ENCODE results near the gene TAFA5.

DNA sequence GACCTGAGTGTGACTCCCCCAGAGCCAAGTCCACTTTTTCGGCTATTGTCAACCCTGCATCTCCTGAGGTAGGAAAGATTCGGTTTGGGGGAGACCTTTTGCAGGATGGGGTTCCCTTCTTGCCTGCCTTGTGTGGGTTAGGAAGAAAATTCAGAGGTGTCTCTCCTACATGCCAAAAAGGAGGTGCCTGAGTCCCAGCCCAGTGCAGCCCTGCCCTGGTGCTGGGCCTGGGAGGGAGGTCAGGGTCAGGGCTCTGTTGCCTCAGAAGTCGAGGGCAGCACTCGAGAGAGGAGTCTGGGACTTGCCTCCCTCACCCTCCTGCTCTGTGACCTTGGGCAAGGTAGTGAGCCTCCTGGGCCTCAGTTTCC is 40.6 kb upstream of the CELSR1 start:
- PRO-cap, 4 experiments, result no peak in any of the 4 experiments
- RAMPAGE, long total RNA, 2 experiments, result no peak in any of the 2 experiments
- RRBS, result no CpG with 5 or more reads among the region's 4 CpGs

- PRO-cap, 4 experiments, result no peak in any of the 4 experiments
- RAMPAGE, long total RNA, 2 experiments, result no peak in any of the 2 experiments
- RRBS, result no CpG with 5 or more reads among the region's 12 CpGs
Measured at GRCh38 chr22:46599199-46599496, 21.0 kb upstream of the GRAMD4 start.

- PRO-cap, 4 experiments, result no peak in any of the 4 experiments
- RAMPAGE, long total RNA, 2 experiments, result no peak in any of the 2 experiments
- RRBS, result no CpG with 5 or more reads among the region's 12 CpGs
Measured at GRCh38 chr22:46609048-46609417, 11.2 kb upstream of the GRAMD4 start.

DNA sequence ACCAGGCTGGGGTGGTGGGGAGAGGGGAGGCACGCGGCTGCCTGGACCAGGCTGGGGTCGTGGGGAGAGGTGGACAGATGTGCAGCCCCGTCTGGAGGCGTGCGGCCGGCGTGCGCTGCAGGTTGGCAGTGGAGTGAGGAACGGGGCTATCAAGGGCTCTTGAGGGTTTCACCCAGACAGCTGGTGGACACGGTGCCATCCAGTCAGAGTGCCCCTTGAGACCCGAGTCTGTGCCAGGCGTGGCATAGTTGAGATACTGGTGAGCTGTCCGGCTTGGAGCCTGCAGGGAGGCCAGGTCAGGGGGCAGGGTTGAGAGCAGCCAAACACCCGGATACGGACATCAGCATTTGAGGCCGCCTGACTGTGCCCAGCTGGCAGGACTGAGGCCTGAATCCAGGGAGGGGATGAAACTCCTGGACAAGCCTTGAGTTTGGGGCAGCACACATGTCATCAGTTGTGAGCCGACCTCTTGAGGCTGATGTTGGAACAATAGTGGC is 1.5 kb upstream of the GRAMD4 start:
- PRO-cap, 4 experiments, result no peak in any of the 4 experiments
- RAMPAGE, long total RNA, 2 experiments, result no peak in any of the 2 experiments
- RRBS, result 38% methylated on average over 2 of the region's 18 CpGs

DNA sequence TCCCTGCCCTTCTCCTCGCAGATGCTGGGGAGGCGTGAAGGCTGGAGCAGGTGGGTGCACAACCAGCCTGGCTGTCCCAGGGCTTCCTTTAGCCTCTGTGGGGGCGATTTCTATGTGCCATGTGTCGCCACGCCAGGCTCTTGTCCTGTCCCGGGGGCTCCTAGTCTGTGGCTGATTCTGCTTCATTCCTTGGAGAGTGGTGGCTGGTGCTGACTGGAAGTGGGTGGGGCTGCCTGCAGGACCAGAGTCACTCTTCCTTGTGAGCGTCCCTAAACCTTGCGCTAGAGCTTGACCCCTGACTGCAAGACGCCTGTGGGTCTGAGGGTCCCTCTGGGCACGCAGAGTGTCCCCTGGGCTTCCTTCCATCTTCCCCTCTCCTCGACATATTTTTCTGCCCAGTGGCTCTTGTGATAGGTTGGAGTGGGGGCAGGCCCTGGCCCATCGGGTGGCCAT is 30.4 kb downstream of the GRAMD4 start:
- PRO-cap, 4 experiments, result no peak in any of the 4 experiments
- RAMPAGE, long total RNA, 2 experiments, result no peak in any of the 2 experiments
- RRBS, result no CpG with 5 or more reads among the region's 12 CpGs

GRCh38 chr22:46661209-46662041 is 41.2 kb downstream of the GRAMD4 start:
- PRO-cap, 4 experiments, result peak in 1 of 4 experiments; most common plus-strand start chr22:46661758 (in 1); most common minus-strand start chr22:46661628 (in 1)
- RAMPAGE, long total RNA, 2 experiments, result no peak in any of the 2 experiments
- RRBS, result no CpG with 5 or more reads among the region's 28 CpGs

DNA sequence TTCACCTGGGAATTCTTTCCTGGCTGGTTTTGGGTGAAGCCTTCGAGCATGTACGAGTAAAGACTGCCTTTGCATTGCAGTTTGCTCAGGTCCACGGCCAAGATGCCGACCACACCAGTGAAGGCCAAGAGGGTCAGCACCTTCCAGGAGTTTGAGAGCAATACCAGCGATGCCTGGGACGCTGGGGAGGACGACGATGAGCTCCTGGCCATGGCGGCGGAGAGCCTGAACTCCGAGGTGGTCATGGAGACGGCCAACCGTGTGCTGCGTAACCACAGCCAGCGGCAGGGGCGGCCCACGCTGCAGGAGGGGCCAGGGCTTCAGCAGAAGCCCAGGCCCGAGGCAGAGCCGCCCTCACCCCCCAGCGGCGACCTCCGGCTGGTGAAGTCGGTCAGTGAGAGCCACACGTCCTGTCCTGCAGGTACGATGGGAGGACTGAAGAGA is 31.0 kb downstream of the TBC1D22A start:
- PRO-cap, 4 experiments, result no peak in any of the 4 experiments
- RAMPAGE, long total RNA, 2 experiments, result no peak in any of the 2 experiments
- RRBS, result no CpG with 5 or more reads among the region's 25 CpGs

GRCh38 chr22:46842410-46843226 is 80.2 kb downstream of the TBC1D22A start:
- PRO-cap, 4 experiments, result no peak in any of the 4 experiments
- RAMPAGE, long total RNA, 2 experiments, result no peak in any of the 2 experiments
- RRBS, result no CpG with 5 or more reads among the region's 19 CpGs

DNA sequence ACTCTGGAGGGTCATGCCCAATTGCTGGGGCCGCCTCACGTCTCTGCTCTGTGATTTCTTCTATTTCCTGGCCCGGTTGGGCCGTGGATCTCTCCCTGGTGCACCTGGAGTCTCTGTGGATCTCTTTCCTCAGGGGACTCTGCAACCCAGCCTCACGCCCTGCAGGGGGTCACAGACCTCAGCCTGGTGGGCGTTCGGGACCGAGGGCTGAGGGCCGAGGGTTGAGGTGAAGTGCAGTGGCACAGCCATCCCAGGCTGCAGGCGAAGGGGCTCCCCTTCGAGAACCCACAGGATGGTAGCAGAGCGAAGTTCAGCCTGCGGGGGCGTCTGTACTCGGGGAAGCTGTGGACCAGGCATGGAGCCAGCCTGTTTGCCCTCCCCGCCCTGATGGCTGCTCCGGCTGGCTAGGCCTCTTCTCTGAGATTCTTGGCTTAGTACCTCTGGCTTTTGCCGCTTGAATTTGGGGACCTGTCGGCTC is 140.6 kb downstream of the TBC1D22A start:
- PRO-cap, 4 experiments, result peak in 2 of 4 experiments; most common plus-strand start position 254 of the sequence (in 2)
- RAMPAGE, long total RNA, 2 experiments, result no peak in any of the 2 experiments
- RRBS, result no CpG with 5 or more reads among the region's 19 CpGs

- PRO-cap, 4 experiments, result no peak in any of the 4 experiments
- RAMPAGE, long total RNA, 2 experiments, result no peak in any of the 2 experiments
- RRBS, result no CpG with 5 or more reads among the region's 9 CpGs
Measured at GRCh38 chr22:47021706-47022617, 259.5 kb downstream of the TBC1D22A start.

DNA sequence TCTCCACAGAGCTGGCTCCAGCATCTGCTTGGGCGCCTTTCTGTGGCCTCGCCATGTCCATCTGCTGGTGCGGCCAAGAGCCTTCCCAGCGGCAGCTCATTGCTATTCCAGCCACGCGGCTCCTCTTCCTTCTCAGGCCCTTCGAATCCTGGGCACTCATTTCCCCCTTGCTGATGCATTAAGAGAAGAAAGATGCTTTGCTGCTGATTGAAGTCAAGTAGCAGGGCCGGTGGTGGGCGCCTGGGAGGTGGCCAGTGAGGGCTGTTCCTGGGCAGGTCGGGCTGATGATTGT is 292.0 kb downstream of the TBC1D22A start:
- PRO-cap, 4 experiments, result no peak in any of the 4 experiments
- RAMPAGE, long total RNA, 2 experiments, result no peak in any of the 2 experiments
- RRBS, result no CpG with 5 or more reads among the region's 10 CpGs

- PRO-cap, 4 experiments, result no peak in any of the 4 experiments
- RAMPAGE, long total RNA, 2 experiments, result no peak in any of the 2 experiments
- RRBS, result 83% methylated on average over 4 of the region's 11 CpGs
Measured at GRCh38 chr22:47089879-47090160, 327.4 kb downstream of the TBC1D22A start.

DNA sequence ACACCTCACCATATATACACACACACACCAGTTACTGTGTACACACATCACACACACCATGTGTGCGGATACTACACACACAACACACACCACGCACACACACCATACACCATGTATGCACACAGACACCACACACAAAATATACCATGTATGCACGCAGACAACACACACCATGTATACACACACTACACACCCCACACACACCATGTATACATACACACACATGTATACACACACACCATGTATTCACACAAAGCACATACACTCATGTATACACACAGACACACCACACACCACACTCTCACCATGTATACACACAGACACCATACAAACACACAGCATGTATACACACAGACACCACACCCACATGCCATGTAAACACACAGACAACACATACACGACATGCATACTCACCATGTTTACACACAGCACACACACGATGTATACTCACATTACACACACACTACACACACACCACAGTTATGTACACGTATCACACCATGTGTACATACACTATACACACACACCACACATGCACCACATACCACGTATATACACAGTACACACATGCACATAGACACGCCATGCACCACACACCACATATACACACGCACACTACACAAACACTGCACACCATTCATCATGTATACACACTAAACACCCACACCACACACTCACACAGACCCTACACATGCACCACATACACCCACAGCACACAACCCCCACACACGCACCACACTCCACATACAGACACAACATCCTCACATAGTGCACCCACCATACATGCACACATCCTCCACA is 396.9 kb downstream of the TBC1D22A start:
- PRO-cap, 4 experiments, result no peak in any of the 4 experiments
- RAMPAGE, long total RNA, 2 experiments, result no peak in any of the 2 experiments
- RRBS, result no CpG with 5 or more reads among the region's 10 CpGs

- PRO-cap, 4 experiments, result no peak in any of the 4 experiments
- RAMPAGE, long total RNA, 2 experiments, result no peak in any of the 2 experiments
- RRBS, result no CpG with 5 or more reads among the region's 3 CpGs
Measured at GRCh38 chr22:47191480-47191863, 429.0 kb downstream of the TBC1D22A start.

DNA sequence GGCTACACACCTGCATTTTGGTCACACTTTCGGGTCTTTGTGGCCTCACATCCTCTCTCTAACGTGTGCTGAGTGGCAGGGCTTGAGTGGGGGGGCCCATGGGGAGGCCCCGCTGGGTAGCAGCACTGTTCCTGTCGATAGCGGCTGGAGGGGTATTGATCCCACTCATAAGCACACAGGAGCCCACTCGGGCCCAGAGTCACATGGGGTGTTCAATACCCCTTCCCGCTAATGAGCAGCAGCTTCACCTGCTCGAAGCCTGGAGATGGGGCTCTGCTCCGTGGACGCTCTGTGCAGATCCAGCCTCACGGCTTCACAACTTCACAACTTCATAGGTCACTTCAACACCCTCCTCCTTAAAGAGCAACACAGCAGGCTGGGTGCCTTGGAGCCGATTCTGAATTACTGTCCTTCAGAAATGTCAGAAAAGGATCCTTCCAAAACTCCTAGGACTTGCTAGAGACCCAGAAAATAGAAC is 533.2 kb downstream of the TBC1D22A start:
- PRO-cap, 4 experiments, result no peak in any of the 4 experiments
- RAMPAGE, long total RNA, 2 experiments, result no peak in any of the 2 experiments
- RRBS, result no CpG with 5 or more reads among the region's 12 CpGs

- PRO-cap, 4 experiments, result no peak in any of the 4 experiments
- RAMPAGE, long total RNA, 2 experiments, result no peak in any of the 2 experiments
- RRBS, result no CpG with 5 or more reads among the region's 4 CpGs
Measured at GRCh38 chr22:48263558-48263757, 225.9 kb upstream of the TAFA5 start.

GRCh38 chr22:48477343-48477860 is 12.0 kb upstream of the TAFA5 start:
- PRO-cap, 4 experiments, result no peak in any of the 4 experiments
- RAMPAGE, long total RNA, 2 experiments, result no peak in any of the 2 experiments
- RRBS, result no CpG with 5 or more reads among the region's 15 CpGs

GRCh38 chr22:48489006-48489911 is at the start of gene TAFA5:
Gene TAFA5 (plus strand): TSS chr22:48489553.
- PRO-cap, 4 experiments, result peak in 1 of 4 experiments; most common plus-strand start chr22:48489437 (in 1)
- RAMPAGE, long total RNA, 2 experiments, result no peak in any of the 2 experiments
- RRBS, result 2% methylated on average over 88 of the region's 134 CpGs

DNA sequence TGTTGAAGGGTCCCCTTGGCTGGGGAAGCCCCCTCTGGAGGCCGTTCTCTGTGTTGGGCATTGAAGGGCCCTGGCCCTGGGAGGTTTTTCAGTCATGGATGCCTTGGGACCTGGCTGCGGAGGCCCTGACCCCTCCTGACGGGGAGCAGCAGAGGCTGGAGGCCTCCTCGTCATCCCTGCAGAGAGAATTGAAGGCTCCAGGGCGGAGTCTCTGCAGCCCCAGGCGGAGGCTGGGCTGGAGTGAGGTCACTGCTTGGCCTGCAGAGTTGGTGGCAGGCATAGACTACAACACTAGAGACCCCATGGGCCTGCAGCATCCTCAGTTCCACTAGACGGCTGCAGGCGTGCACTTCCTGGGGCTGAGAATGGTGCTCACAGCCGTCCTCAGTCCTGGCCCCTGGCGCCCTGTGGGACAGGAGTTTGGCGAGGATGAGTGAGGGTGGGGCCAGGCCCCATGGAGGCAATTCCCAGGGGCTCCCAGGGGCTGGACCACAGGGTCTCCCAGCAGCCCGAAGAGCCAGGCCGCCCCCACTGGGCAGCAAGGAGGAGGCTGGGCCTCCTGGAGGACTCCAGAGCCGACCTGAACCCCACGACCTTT is 143.4 kb downstream of the TAFA5 start:
- PRO-cap, 4 experiments, result no peak in any of the 4 experiments
- RAMPAGE, long total RNA, 2 experiments, result no peak in any of the 2 experiments
- RRBS, result no CpG with 5 or more reads among the region's 15 CpGs

DNA sequence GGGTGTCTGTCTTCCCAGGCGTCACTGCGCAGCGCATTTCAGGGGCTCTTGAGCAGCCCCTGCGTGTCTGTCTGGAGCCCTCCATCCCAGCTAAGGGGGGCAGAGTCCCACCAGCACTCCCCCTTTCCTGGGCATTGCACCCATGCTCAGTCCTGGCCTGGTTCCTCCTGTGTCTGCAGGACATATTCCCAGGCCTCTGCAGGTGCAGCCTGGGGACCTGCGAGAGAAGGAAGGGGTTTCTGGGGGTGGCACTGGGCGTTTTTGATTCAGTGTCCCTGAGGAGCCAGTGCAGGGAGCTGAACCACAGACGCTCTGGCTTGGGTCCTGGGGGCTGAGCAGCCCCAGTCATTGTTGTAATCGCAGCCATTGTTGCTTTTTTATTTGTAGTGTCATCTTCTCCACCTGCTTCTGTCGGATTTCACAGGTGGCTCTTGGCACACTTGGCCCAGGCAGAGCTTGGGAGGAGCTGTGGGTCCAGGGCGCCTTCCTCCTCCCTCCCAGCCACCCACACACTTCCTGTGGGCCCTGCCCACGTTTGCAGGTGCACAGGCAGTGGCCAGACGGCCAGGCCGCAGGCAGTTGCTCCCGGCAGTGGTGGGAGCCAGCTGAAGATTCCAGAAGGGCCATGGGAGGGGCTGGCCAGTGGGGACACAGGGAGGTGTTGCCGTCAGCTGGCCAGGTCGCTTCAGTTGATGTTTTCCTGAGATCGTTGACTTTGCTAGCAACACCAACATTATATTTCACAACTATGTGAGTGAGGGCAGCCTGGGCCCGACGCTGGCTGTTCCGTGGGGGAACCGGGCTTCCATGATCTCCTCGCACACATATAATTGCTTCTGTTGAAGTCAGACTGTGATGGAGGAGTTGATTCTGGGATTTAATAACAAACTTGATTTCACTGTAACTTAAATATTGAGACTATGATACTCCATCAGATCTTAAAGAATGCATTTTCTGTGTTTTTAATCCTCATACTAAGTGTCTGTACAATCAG is 146.4 kb downstream of the TAFA5 start:
- PRO-cap, 4 experiments, result no peak in any of the 4 experiments
- RAMPAGE, long total RNA, 2 experiments, result no peak in any of the 2 experiments
- RRBS, result no CpG with 5 or more reads among the region's 22 CpGs

Data from uterus (tissue), 7 donors.